SK-N-SH (cell line): ENCODE measurements around the gene VLDLR.

GRCh38 chr9:225042-225613 lies 10.5 kb downstream of the DOCK8 start:
- RRBS = no CpG with 5 or more reads among the region's 2 CpGs
CAGE:
- cytosol, long polyA plus RNA = no peak
- long polyA plus RNA = no peak
- nucleus, long polyA plus RNA = no peak

GRCh38 chr9:304443-305265 lies 90.0 kb downstream of the DOCK8 start:
- RRBS = no CpG with 5 or more reads among the region's 10 CpGs
CAGE:
- cytosol, long polyA plus RNA = no peak
- long polyA plus RNA = no peak
- nucleus, long polyA plus RNA = no peak

GRCh38 chr9:505202-505516 lies 664 bp downstream of the KANK1 start:
- RRBS = 11% methylated on average over 8 of the region's 31 CpGs
CAGE:
- cytosol, long polyA plus RNA = no peak
- long polyA plus RNA = no peak
- nucleus, long polyA plus RNA = no peak

DNA sequence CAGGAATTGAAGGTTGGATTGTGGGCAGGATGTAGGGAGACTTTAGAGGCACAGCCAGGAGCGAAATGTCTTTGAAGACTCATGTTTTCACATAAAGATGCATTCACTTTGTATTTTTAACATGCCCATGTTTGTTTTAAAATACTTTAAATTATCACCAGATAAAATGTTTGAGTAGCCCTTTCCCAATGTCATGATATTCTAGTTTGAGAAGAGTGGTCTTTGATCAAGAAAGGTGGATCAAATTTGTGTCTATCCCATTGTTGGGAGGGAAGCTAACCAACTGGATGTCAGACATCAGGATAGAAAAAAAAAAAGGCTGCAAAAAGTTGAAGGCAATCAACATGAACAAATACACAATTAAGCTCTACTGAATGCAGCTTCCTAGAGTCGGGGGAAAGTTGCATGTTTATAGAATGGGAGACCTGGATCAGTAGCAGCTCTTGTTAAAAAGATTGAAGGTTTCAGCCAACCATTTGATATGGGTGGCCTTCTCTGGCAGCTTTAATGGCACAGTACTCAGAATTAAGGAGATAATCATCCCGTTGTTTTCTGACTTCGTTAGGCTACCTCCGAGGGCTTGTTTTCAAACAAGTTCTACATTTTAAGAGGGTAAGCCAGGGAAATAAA lies 56.1 kb downstream of the KANK1 start:
- RRBS = no CpG with 5 or more reads among the region's 5 CpGs
CAGE:
- cytosol, long polyA plus RNA = no peak
- long polyA plus RNA = no peak
- nucleus, long polyA plus RNA = no peak

- RRBS = no CpG with 5 or more reads among the region's 4 CpGs
CAGE:
- cytosol, long polyA plus RNA = no peak
- long polyA plus RNA = no peak
- nucleus, long polyA plus RNA = no peak
These were observed 124.6 kb downstream of the KANK1 start for GRCh38 chr9:628984-629641.

DNA sequence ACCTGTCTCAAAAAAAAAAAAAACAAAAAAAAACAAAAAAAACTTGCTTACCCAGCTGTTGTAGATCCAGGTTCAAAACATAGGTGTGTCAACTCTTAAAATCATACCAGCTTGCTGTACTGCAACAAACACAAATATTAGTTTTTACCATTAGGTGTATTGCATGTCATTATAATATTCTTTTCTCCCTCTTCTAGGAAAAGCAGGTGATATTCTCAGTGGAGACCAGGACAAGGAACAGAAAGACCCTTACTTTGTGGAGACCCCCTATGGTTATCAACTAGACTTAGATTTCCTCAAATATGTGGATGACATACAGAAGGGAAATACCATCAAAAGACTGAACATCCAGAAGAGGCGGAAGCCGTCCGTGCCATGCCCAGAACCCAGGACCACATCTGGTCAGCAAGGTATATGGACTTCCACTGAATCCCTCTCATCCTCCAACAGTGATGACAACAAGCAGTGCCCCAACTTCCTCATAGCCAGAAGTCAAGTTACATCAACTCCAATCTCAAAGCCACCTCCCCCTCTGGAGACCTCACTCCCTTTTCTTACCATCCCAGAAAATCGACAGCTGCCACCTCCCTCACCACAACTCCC lies 130.8 kb upstream of the DMRT1 start:
- RRBS = no CpG with 5 or more reads among the region's 4 CpGs
CAGE:
- cytosol, long polyA plus RNA = no peak
- long polyA plus RNA = no peak
- nucleus, long polyA plus RNA = no peak

DNA sequence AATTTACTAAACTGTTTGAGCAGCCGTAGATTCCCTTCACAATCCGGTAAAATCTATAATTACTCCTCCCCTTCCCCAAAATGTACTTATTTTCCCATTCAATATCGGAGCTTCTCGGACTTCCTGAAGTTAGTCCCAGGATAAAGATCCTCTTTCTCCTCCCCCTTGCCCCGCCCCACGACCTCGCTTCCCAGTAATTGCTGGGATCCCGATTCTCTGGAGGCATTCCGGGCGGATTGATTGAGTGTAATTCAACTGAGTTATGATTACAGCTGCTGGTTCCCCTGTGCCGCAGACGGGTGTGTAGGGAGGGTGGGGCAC lies 2.7 kb upstream of the DMRT2 start:
- RRBS = no CpG with 5 or more reads among the region's 12 CpGs
CAGE:
- cytosol, long polyA plus RNA = no peak
- long polyA plus RNA = no peak
- nucleus, long polyA plus RNA = no peak

DNA sequence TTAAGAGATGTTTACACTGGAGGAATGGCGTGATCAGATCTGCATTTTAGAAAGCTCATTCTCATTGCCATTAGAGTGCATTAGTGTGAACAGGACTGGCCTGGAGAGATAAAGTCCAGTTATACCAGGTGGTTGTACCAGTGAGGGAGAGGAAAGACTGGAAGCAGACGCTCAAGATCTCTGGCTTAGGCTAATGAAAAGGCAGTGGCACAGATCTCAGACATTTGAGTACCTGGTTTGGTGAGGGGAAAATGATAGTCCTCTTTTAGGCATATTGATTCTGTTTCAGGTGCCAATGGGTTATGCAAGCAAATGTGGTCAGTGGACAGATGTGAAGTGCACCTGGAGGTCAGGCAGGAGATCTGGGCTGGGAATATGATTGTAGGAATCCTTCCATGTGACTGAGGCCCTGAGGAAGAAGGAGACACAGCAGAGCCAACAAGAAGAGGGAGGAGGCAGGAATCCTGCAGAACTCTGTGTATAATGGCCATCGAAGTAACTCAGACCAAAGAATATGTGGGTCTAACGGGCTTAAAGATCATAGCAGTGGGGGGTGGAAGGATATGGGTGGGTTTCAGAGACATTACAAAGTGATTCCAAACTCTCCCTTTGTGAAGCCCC lies 63.7 kb upstream of the SMARCA2 start:
- RRBS = no CpG with 5 or more reads among the region's 4 CpGs
CAGE:
- cytosol, long polyA plus RNA = no peak
- long polyA plus RNA = no peak
- nucleus, long polyA plus RNA = no peak

- RRBS = 2% methylated on average over 20 of the region's 72 CpGs
CAGE:
- cytosol, long polyA plus RNA = no peak
- long polyA plus RNA = no peak
- nucleus, long polyA plus RNA = no peak
These were observed 2.3 kb downstream of the SMARCA2 start for GRCh38 chr9:2017264-2017950.

GRCh38 chr9:2019249-2019552 lies 4.1 kb downstream of the SMARCA2 start:
- RRBS = no CpG with 5 or more reads among the region's 3 CpGs
CAGE:
- cytosol, long polyA plus RNA = no peak
- long polyA plus RNA = no peak
- nucleus, long polyA plus RNA = no peak

- RRBS = no CpG with 5 or more reads among the region's 15 CpGs
CAGE:
- cytosol, long polyA plus RNA = no peak
- long polyA plus RNA = no peak
- nucleus, long polyA plus RNA = no peak
These were observed 11.6 kb downstream of the SMARCA2 start for GRCh38 chr9:2026331-2027578.

- RRBS = no CpG with 5 or more reads among the region's 21 CpGs
CAGE:
- cytosol, long polyA plus RNA = no peak
- long polyA plus RNA = no peak
- nucleus, long polyA plus RNA = no peak
These were observed 28.7 kb downstream of the SMARCA2 start for GRCh38 chr9:2043383-2044736.

GRCh38 chr9:2053770-2054399 lies 38.7 kb downstream of the SMARCA2 start:
- RRBS = no CpG with 5 or more reads among the region's 5 CpGs
CAGE:
- cytosol, long polyA plus RNA = no peak
- long polyA plus RNA = no peak
- nucleus, long polyA plus RNA = no peak

GRCh38 chr9:2107938-2108617 lies 92.9 kb downstream of the SMARCA2 start:
- RRBS = no CpG with 5 or more reads among the region's 6 CpGs
CAGE:
- cytosol, long polyA plus RNA = no peak
- long polyA plus RNA = no peak
- nucleus, long polyA plus RNA = no peak

- RRBS = no CpG with 5 or more reads among the region's 3 CpGs
CAGE:
- cytosol, long polyA plus RNA = no peak
- long polyA plus RNA = no peak
- nucleus, long polyA plus RNA = no peak
These were observed 95.0 kb downstream of the SMARCA2 start for GRCh38 chr9:2110185-2110522.

GRCh38 chr9:2241509-2241850 lies 226.3 kb downstream of the SMARCA2 start:
- RRBS = no CpG with 5 or more reads among the region's 14 CpGs
CAGE:
- cytosol, long polyA plus RNA = no peak
- long polyA plus RNA = no peak
- nucleus, long polyA plus RNA = no peak

GRCh38 chr9:2465872-2466606 lies 155.5 kb upstream of the VLDLR start:
- RRBS = no CpG with 5 or more reads among the region's 2 CpGs
CAGE:
- cytosol, long polyA plus RNA = no peak
- long polyA plus RNA = no peak
- nucleus, long polyA plus RNA = no peak

GRCh38 chr9:2621039-2622327 lies at the start of gene VLDLR:
VLDLR (plus strand) TSS chr9:2621787.
- RRBS = under 1% methylated on average over 44 of the region's 124 CpGs
CAGE:
- cytosol, long polyA plus RNA = no peak
- long polyA plus RNA = no peak
- nucleus, long polyA plus RNA = no peak

DNA sequence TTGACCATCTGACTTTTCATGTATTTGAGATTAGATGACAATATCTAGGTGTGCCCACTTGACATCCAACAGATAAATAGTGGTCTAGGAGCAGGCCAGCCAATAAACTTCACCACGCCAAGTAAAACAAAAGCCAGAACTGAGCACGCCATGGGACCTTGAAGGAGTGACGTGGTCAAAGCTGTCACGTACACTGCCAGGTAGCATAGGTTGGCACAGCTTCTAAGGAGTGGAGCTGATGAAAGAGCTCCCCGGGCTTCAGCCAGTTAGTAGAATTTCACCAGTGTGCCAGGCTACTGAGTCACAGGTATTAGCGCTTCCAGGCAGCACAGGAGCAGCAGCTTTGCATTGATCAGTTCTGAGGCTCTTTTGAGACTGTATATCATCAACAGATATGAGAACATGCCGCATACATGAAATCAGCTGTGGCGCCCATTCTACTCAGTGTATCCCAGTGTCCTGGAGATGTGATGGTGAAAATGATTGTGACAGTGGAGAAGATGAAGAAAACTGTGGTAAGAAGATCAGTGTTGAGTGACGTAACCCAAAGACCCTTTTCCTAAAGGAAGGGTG lies 19.5 kb downstream of the VLDLR start:
- RRBS = no CpG with 5 or more reads among the region's 9 CpGs
CAGE:
- cytosol, long polyA plus RNA = no peak
- long polyA plus RNA = no peak
- nucleus, long polyA plus RNA = no peak

GRCh38 chr9:3180870-3181915 lies 337.3 kb upstream of the PUM3 start:
- RRBS = 6% methylated on average over 12 of the region's 88 CpGs
CAGE:
- cytosol, long polyA plus RNA = no peak
- long polyA plus RNA = no peak
- nucleus, long polyA plus RNA = no peak